SK-N-DZ (cell line): ENCODE results near the genes BAD, KCNK4 and CATSPERZ.

GRCh38 chr11:62862527-62863034, 18.1 kb upstream of the SLC3A2 start:
RAMPAGE:
- cytosol, long total RNA, result no peak
- nucleus, long total RNA, result no peak

DNA sequence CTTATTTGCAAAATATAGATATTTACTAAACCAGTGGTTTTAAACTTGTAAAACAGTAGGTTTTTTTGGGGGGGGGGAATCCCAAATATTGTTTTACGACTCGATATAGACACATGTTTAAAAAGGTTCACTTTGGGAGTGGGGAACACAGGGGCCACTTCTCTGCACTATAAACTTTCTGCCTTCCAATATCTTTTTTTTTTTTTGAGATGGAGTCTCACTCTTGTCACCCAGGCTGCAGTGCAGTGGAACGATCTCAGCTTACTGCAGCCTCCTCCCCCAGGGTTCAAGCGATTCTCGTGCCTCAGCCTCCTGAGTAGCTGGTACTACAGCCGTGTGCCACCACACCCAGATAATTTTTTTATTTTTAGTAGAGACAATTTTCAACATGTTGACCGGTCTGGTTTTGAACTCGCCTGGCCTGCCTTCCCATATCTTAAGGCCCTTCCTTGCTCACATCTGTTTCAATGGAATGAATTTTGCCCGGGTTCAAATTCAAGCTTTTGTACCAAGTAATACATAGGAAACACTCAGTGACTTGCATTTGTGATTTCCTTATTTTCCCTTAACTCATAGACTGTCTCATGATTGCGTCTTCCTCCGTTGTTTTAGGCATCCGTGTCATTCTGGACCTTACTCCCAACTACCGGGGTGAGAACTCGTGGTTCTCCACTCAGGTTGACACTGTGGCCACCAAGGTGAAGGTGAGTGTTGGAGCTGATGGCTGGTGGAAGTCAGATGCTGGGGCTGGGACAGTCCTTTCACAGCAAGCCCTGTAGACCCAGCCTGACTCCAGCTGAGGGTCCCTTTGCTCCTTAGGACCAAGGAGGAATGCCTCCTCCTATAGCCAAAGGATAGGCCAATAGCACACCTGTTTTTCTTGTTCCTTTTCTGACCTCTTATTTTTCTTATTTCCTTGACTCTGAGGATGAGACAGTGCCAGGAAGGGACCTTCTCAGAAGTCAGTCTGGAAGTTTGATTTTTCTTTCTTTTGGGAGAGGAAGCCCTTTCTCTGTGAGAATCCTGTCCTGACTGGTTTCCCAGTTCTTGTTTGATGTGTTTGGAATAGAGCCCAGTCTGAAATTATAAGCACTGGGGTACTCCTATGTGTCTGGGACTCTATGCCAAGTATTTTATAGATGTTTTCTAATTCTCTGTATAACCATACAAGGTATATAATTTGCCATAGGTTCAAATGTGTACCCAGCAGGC, 2.0 kb downstream of the SLC3A2 start:
RAMPAGE:
- cytosol, long total RNA, result no peak
- nucleus, long total RNA, result no peak

DNA sequence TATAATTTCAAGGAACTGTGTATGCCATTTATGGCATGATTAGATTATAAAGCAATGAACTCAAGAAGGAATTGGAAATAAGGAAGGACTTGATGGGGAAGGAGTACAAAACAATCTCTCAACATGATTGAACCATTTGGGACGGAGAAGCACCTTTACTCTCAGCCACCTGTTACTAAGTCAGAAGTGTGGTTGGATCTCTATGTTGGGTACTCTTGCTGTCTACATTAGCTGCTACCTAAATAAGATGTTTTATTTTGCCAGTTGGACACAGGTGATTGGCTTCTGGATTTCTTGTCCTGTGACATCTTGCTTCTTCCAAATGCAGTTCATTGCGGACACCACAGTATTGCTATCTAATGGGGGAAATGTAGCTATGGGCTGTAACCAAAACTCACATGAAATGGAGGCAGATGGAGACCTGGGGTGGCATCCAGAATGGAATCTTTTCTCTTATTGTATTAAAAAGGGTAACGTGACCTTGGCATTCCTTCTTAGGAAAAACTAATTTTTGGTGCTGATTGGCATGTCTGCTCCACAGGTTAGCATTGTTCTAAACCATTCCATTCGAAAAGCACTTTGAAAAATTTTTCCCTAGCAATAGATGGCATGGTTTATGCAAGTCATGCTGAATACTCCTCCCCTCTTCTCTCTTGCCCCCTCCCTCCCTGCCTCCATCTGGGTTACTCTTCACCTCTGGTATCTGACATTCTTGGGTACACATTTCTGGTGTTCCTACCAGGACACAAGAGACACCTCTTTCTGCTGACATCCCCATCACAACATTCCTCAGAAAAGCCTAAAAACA, 1.2 kb upstream of the SLC22A25 start:
RAMPAGE:
- cytosol, long total RNA, result no peak
- nucleus, long total RNA, result no peak

DNA sequence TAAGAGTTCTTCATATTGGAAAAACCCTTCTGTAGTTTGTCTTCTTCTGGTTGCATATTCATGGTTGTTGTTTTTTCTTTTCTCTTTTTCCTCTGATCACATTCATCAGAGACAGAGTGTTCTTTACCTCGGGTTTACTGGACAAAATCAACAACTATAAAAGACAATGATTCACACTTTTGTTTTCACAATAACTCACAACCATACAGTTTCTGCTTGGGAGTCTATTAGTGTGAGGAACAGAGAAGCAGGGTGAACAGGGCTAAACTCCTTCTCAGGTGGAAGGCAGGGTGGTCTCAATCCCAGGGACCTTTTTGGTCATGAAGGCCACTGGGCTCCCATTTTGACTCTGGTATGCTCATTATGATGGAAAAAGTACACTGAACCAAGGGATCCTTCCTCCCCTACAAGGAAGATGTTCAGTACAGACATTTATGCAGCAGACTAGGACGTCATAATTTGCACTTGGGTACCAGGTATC, 2.7 kb upstream of the SLC22A25 start:
RAMPAGE:
- cytosol, long total RNA, result no peak
- nucleus, long total RNA, result no peak

DNA sequence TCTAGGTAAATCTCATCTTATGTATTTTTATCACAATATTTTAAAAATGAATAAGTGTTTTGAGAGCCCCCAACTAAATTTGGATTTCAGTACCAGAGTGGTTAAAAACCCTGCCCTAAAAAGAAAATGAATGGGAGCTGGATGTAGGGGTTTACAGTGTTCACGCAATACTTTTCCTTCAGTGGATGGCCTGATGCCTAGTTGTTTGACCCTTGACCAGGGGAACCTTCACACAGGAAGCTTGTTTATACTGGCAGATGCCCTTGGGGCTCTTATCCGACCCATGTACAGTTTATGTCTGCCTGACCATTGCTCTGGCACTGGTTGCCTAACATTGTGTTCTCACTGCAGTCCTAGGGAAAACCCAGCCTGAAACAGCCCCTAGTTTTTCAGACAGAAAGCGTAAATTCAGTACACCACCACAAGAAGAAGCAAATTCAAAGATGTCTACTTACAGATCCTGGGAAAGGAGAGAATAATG, 35.0 kb downstream of the SLC22A9 start:
RAMPAGE:
- cytosol, long total RNA, result no peak
- nucleus, long total RNA, result no peak

RAMPAGE:
- cytosol, long total RNA, result no peak
- nucleus, long total RNA, result no peak
Observed at GRCh38 chr11:63610660-63611274, 3.5 kb downstream of the PLAAT3 start.

DNA sequence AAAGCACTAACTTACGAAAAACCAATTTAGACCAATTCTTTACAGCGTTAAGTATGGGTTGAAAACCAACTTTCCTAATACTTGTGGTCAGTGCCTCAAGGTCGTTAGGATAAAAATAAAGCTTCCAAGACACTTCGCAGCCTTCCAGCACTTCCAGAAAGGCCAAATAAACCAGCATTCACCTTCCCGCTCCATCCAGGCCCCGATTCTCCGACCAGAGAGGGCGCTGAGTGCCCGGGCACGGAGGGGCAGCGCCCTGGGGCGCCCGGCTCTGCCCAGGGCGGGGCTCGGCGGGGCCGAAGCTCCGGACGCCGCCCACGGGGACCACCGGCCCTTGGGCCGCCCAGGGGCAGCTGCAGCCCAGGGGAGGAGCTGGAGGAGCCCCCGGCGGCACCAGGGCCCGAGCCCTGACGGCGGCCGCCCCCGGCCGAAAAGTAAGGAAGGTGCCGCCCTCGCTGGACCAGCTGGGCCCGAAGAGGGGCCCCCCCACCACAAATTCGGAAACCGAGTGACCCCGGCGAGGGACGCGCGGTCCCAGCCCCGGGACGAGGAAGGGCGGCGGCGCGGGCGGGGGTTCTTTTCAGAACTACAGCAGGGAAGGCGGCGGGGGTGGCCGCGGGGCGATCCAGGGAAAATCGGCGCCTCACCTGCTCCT, 406 bp downstream of the ATL3 start:
RAMPAGE:
- cytosol, long total RNA, result no peak
- nucleus, long total RNA, result no peak

DNA sequence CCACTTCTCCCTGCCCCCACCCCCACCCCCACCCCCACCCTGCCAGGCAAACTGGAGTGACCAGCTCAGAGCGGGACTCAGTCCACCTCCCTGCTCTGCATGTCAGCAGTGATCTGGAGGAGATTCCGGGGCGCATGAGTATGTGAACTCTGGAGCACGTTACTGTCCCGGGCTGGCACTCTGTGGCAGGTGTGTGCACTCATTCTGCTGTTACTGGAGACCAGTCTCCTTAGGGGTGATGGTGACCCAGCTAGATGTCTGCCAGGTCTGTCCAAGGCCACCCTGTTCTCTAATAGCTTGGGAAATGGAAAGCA, 33.9 kb downstream of the MARK2 start:
RAMPAGE:
- cytosol, long total RNA, result no peak
- nucleus, long total RNA, result no peak

GRCh38 chr11:63891598-63892819, 25.0 kb downstream of the RCOR2 start:
RAMPAGE:
- cytosol, long total RNA, result no peak
- nucleus, long total RNA, result no peak

RAMPAGE:
- cytosol, long total RNA, result no peak
- nucleus, long total RNA, result no peak
Observed at GRCh38 chr11:63904538-63905492, 12.1 kb downstream of the RCOR2 start.

RAMPAGE:
- cytosol, long total RNA, result no peak
- nucleus, long total RNA, result no peak
Observed at GRCh38 chr11:63908635-63909145, 8.3 kb downstream of the RCOR2 start.

GRCh38 chr11:63909903-63910808, 6.8 kb downstream of the RCOR2 start:
RAMPAGE:
- cytosol, long total RNA, result no peak
- nucleus, long total RNA, result no peak

DNA sequence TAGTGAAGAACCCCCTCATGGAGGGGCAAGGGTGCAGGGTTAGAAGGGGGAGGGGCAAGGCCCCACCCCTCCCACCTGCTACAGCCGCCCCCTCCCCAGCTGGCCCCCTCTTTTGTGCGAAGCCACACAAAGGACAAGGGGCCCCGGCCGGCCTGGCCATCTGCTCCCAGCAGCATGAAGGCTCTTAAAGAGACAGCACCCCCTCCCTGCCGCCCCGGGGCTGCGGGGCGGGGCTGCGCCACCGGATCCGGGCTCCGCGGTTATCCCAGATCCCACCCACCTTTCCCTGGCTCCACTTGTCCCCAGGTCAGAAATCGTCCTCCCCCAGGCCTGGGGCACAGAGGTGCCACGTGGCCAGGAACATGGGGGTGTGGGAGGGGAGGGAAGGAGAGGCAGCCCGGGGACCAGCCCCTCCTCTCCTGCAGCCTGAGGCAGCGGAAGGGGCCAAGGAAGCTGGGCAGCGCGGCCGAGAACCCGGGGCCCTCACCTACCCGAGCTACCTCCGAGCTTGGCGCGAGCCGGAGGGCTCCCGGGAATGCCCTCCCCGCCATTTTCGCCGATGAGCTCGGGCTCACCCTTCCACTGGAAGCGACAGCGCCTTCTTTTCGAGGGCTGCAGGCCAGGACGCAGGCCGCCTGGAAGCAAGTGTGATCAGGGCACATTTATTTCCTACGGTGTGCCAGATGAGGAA, 2.4 kb upstream of the RCOR2 start:
RAMPAGE:
- cytosol, long total RNA, result start-site peak on the plus strand centred at position 354 of the sequence, 208 bp wide, 151 and 37 reads in 2 replicates
- nucleus, long total RNA, result start-site peak on the plus strand centred at position 446 of the sequence, 76 bp wide, 144 and 25 reads in 2 replicates

DNA sequence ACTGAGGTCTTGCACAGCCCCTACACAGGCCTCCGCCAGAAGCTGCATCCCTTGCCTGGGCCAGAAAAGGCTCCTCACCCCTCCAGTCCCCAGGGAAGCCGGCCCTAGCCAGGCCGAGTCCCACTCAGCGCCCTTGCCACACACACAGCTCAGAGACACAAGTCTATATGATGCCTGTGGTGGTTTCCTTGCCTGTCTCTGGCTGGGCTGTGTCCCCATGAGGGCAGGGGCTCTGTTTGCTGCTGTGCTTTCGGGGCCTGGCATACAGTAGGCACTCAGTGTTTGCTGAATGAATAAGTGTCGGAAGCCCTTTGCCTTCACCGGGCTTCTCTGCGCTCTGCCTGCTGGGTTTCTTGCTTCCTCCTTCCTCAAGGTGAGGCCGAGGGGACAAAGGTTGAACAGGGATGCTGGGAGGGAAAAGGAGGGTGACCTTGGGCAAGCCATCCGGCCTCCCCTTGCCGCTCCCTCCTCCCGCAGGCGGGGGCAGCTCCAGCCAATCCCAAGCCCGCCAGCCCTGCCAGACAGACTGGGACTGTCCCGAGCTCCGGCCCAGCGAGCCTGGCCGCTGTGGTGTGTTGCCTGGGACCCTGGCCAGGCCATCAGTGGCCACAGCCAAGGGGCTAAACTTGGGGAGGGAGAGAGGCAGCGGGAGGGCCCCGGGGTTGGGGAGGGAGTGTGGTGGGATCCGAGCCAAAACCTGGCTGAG, 3.1 kb upstream of the RCOR2 start:
RAMPAGE:
- cytosol, long total RNA, result start-site peak on the minus strand centred at position 399 of the sequence, 154 bp wide, 27 and 67 reads in 2 replicates
- nucleus, long total RNA, result start-site peak on the minus strand centred at position 386 of the sequence, 104 bp wide, 136 and 34 reads in 2 replicates

DNA sequence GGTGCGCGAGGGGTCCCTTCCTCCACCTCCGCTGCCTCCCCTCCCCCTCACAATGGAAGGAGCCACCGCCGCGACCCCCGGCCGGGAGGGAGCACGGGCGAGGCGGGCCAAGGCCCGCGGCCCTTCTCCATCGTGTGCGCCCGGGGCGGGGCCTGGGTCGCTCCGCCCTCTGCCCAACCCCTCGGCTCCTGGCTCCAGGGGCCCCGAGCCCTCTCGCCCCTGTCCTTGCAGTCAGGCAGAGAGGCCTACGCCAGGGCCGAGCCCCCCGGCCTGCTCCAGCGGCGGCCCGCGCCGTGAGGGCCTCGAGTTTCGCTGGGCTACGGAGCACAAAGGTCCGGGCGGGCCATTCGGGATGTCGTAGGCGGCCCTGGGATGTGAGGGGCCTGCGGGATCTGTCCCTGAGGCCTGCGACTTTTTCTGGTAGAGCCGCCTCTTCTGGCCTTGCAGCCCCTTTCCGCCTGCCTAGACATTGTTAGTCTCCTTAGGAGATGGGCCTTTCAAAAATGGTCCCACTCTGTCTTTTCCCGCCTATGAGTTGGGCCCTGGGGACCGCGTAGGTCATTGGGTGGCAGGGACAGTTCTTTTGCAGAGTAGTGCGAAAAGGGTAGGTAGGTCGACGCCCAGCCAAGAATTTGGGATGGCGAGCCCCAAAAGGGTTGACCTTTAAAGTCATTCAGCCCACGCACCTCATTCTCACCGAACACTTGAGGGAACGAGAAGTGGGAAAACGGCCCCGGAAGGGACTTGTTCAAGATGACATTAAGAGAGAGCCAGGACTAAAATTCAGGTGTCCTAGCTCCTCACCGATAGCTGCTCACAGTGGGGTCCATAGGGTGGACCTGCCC, 603 bp downstream of the OTUB1 start:
RAMPAGE:
- cytosol, long total RNA, result no peak
- nucleus, long total RNA, result no peak

GRCh38 chr11:64007042-64008184, 21.2 kb downstream of the OTUB1 start:
RAMPAGE:
- cytosol, long total RNA, result no peak
- nucleus, long total RNA, result no peak

GRCh38 chr11:64258647-64259405, 7.5 kb downstream of the PLCB3 start:
RAMPAGE:
- cytosol, long total RNA, result no peak
- nucleus, long total RNA, result no peak

RAMPAGE:
- cytosol, long total RNA, result start-site peak on the minus strand at chr11:64284645-64284700, 560 and 917 reads in 2 replicates
- nucleus, long total RNA, result no peak
Observed at GRCh38 chr11:64284488-64284946, at the start of gene BAD. Gene BAD (minus strand): TSS chr11:64284665.

DNA sequence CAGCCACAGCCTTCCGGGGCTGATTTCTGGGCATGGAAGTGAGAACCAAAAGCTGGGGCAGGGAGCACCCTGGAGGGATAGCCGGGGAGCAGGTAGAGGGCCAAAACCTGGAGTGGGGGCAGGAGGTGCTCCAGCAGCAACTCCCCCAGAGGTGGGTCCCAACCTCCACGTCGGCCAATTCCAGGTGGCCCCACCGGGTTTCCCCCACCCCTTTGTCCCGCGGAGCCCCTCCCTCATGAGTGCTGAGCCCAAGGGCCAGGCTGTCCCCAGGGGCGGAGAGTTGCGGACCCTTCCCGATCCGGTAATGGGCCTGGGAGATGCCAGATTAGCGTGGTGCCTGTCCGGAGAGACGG, at the start of gene KCNK4:
TSS of gene KCNK4 (plus strand) at position 239 of the 353 bp plus-strand sequence.
RAMPAGE:
- cytosol, long total RNA, result no peak
- nucleus, long total RNA, result no peak

RAMPAGE:
- cytosol, long total RNA, result no peak
- nucleus, long total RNA, result no peak
Observed at GRCh38 chr11:64300117-64301015, at the start of gene CATSPERZ. Gene CATSPERZ (plus strand): TSS chr11:64300358.